SJSA1 (cell line): ENCODE measurements around a stretch of chr16.

- RAMPAGE, long total RNA = no peak
Observed at GRCh38 chr16:24035193-24035838, 199.5 kb downstream of the PRKCB start.

DNA sequence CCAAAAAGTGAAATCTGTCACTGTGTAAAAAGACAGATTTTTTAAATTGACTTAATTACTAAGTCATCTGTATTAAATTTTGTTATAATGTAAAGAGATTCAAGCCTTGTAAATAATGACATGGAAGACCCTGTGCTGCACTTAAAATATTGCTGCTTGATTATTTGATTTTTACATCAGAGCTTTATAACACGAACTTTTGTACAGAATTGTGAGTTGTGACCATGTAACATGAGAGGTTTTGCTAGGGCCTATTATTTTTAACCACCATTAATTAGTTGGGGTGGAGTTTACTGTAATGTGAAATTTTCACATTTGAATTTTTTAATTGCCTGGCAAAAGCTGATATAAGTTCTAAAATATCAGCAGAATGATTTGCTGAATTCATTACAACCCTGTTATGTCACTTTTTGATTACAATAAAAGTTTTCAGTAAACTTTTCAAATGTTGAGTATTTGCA lies 33.1 kb downstream of the RBBP6 start:
- RAMPAGE, long total RNA = no peak

- RAMPAGE, long total RNA = no peak
Observed at GRCh38 chr16:24609565-24610738, 70.6 kb downstream of the RBBP6 start.

- RAMPAGE, long total RNA = no peak
Observed at GRCh38 chr16:24736529-24737312, 7.3 kb downstream of the TNRC6A start.

DNA sequence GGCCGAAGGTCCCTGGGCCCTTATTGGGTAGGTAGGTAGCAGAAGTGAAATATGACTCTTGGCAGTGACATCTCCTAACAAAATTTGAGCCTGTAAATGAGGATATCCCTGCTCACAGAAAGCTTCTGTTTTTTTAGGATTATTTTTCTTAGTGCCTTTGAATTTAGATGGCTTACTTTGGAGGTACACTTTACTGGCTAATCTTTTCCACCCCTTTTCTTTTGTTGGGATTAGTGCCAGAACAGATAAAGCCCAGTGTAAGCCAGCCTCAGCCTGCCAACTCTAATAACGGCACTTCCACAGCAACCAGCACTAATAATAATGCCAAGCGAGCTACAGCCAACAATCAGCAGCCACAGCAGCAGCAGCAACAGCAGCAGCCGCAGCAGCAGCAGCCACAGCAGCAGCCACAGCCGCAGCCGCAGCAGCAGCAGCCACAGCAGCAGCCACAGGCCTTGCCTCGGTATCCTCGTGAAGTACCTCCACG lies 47.3 kb downstream of the TNRC6A start:
- RAMPAGE, long total RNA = no peak

DNA sequence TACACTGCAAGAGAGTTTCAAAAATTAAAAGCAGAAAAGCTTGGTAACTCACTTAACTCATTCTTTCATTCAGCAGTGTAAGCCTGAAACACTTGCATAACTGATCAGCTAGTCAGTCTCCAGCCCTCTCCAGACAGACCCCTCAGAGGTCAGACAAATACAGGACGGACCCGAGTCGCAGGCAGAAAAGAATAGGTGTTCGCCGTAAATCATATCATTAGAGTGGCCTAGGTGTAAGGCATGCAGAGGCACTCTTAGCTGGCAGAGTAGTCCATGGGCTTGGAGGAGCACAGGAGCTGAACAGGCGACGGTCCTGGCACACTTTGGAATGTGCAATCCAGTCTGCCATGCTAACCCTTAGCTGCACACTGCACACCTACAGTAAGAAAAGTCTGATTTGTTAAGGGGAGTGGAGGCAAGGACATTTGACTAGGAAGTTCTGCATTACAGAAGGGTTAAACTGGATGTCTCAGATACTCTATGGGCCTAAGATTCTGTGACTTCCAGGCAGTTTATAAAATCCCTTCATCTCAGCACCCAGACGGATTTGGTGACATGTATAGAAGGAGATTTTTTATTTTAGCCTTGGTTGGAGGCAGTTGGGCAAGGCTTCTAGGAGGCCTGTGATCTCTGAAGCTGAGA lies 34.8 kb upstream of the SLC5A11 start:
- RAMPAGE, long total RNA = no peak

DNA sequence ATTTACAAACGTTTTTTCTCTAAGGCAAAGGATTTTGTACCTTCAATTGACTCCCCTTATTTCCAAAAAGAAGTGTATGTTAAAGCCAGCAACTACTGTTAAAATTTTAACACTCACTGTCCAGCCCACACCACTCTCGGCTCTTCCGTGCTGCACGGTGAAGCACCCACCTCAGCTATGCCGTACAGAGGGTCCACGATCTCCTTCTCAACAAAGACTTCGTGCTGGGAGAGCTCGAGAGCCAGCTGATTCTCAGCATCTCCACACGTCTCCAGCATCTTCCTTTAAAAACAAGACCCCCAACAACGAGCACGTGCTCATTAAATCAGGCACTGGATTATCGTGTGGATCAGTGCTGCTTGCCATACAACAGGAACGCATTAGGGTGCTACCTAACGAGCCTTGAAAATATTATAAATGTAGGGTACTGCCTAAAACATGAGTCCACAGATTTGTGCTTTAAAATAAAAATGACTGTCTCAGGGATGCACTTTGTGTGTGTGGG lies 46.6 kb downstream of the ARHGAP17 start:
- RAMPAGE, long total RNA = no peak

- RAMPAGE, long total RNA = no peak
Observed at GRCh38 chr16:24994203-24994702, 20.9 kb downstream of the ARHGAP17 start.

GRCh38 chr16:25011990-25013082 lies 2.8 kb downstream of the ARHGAP17 start:
- RAMPAGE, long total RNA = no peak

DNA sequence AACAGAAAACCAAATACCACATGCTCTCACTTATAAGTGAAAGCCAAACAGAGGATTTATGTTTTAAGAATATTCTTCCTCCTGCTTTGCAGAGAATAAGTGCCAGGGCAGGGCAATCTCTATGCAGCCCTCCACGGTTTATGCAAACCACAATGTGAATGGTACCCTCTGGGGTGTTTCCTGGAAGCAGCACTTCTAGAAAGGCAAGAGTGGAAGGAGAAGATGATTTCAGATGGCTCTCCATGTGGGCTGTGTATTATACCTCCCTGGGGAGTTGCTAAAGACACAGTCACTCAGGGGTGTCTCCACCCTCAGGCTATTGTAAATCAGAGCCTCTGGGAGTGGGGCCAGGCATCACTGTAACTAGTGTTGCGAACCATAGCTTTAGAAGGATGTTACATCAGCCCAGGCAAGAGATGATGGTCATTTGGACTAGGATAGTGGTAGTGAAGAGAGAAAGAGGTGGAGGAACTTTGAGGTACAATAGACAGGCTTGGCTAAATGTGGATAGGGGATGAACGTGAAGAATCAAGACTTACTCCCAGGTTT lies 83.3 kb upstream of the ZKSCAN2 start:
- RAMPAGE, long total RNA = no peak

DNA sequence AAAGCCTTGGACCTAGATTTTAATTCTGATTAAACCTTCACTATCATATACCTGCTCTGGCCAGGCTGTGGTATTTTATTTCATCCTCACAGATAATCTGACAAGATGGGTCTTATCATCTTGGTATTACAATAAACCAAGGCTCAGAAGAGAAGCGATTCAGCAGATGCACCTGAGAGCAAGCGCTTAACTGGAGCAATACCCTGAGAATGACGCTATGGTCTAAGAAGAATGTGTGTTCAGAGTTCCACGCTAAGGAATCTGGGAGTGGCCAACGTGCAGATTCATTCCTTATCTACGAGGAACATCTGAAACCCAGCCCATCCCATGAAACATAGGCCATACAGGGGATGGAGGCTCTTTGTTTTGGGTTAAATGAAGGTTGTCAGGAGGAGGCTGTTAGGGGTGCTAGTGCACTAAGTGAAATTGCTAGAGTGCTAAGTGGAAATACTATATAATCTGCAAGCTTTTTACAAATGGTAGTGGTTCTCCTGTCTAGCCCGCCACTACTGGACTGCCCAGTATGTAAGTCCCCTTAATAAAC lies 28.5 kb upstream of the KDM8 start:
- RAMPAGE, long total RNA = no peak

DNA sequence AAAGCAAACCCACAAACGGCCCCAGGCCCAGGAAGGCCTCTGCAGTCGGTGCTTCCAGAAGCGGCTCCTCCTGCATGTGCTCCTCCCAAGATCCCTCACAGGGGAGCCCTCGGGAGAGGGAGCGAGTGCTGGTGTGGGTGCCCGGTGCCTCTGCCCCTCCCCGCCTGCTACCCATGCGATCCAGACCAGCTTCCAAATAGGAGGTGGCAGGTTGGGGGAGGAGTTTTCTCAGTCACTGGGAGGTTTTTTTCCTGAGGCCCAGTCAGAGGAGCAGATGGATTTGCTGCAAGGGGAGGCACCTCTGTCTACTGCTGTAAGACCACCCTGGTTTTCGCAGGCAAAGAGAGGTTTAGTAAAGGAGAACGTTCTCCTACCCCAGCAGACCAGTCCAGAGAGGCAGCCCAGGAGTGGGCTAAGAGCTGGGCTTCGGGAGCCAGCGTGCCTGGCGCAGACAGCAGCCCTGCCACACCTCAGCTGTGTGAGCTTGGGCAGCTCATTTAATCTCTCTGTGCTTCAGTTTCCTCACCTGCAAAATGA lies 16.0 kb downstream of the KDM8 start:
- RAMPAGE, long total RNA = no peak

GRCh38 chr16:27222689-27223291 lies 19.5 kb downstream of the KDM8 start:
- RAMPAGE, long total RNA = no peak

DNA sequence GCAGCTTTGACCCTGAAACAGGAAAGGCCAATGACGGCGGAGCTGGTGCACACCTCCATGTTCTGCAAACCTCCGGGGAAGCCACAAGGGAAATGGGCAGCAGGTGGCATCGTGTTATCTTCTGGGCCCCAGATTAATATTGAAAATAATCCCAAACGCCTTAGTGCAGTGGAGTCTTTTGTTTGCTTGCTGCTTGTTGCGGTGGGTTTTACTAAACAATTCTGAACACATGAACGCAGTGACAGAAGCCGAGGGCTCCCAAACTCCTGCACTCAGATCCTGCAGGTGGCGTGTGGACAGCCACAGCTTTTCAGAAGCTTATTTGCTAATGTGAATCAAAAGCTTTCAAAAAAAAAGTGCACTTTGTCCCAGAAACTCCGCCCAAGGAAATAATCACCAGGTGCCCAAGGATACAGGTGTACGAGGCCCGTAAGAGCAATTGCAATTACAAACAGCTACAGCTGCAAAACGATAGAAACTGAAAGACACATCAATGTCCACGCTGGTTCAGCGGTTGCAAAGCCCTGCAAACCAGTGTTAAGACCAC lies 22.6 kb downstream of the KDM8 start:
- RAMPAGE, long total RNA = no peak

DNA sequence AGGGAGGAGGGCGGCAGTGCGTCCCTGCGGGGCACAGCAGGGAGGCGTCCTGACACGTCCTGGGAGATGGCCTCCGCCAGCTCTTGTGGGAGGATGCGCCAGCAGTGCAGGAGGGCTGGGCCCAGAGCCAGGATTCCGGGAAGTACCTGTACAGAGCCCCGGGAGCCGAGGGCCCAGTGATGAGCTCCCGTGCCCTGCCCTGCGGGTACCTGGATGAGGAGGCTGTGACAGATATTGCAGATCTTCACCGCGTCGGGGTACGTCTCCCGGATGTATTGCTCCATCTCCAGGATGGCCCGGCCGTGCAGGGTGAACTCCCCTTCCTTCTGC lies 23.1 kb downstream of the KDM8 start:
- RAMPAGE, long total RNA = no peak

DNA sequence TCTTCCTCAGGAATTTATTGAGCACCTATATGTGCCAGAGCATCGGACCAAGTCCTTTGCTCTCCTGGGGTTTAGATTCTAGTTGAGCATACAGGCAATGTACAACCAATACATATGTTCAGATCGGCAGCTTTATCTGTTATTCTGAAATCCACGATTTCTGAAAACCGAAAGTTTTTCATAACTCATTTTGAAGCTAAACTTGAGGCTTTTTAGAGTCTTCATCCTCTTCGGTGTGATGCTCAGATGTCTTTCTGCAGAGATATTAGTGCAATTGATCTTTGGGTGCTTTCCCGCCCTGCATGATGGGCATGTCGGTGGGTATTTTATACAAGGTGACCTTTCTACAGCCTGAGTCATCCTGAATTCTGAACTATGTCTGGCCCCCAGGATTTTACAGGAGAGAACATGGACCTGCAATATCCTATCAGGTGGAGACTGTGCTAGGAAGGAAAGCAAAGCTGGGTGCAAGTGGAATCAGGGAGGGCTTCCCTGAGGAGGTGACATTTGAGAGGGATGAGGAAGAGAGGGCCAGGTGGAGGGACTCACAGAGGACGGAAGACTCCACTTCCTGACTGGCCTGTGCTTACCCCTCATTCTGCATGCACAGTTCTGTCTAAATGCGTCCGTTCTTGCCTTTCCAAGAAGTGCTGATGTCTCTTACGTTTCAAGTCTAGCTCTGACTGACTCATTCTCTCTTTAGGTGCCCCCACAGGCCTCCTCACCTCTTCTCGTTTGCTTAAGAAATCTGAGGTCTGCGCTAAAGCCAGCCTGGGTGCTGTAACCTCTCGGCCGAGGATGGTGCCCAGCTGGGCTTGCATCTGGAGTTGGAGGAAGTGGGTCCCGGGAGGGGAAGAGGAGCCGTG lies 4.4 kb downstream of the IL4R start:
- RAMPAGE, long total RNA = no peak

DNA sequence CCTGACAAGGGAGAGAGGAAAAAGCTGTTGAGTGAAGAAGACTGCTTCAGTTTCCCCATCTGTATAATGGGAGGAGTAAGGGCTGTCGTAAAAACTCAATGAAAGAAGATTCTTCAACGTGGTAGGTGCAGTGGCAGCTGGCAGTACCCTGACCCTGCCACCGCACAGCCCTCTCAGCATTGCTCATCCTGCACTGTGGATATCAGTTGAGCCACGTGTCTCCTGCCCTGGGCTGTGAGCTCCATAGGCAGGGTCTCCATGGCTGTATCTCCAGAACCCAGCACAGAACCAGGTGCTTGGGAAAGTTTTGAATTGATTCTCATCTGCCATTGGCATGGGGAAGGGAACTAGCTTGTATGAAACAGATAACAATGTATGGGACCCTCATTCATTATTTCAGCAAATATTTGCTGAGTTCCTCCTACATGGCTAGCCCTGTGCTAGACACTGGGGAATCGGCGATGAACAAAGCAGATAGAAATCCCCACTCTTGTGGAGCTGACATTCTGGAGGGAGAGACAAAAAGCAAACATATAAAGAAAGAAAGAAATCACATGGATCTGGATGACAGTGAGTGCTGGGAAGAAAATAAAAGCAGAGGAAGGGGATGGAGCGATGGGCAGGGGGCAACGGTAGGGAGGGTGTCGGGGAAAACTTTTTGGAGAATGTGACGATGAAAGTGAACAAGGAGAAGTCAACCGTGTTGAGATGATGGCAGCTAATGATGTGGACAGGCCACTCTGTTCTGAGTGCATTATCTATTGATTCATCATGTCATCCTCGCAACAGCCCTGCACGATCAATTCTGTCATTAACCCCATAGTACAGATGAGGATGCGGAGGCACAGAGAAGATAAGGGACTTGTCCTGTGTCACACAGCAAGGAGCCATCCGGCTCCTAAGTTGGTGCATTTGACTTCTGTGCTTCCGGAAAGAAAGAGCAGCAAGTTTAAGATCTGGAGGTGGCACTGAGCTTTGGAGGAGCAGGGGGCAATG lies 41.1 kb downstream of the IL4R start:
- RAMPAGE, long total RNA = no peak

DNA sequence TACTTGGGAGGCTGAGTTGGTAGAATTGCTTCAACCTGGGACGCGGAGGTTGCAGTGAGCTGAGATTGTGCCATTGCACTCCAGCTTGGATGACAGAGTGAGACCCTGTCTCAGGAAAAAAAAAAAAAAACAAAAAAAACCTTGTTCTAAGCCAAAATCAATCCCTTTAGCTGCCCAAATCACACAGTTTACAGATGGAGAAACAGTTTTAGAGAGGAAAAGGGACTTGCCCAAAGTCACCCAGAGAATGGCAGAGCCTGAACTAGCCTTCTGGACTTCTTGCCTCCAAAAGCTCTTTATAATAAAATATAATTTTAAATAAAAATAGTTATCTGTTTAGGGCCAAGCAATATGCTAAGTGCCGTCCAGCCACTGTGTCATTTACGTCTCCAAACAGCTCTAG lies 35.6 kb upstream of the IL21R start:
- RAMPAGE, long total RNA = no peak

- RAMPAGE, long total RNA = no peak
Observed at GRCh38 chr16:27426277-27426859, 24.4 kb downstream of the IL21R start.

- RAMPAGE, long total RNA = no peak
Observed at GRCh38 chr16:27464761-27465566, 63.0 kb downstream of the IL21R start.